Type B pancreatic cell (in vitro differentiated cells): ENCODE results near the gene TPD52L1.

DNA sequence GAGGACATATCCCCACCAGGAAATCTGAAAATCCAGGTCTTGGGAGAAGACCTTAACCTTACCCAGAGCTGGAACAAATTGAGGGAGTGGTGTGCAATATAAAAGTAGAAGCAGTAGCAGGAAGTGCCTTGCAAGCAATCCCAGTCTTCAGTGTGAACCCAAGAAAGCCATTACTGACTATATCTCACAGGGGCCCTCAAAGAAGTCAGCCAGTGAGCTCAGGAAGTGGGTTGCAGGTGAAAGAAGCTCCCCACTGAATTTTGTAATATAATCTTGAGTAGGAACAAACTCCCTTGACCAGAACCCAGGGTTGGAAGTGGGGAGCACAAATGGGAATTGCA lies 41.8 kb upstream of the PKIB start:
- PRO-cap = no peak

- PRO-cap = no peak
These were observed 28.1 kb upstream of the FABP7 start for GRCh38 chr6:122751332-122751980.

DNA sequence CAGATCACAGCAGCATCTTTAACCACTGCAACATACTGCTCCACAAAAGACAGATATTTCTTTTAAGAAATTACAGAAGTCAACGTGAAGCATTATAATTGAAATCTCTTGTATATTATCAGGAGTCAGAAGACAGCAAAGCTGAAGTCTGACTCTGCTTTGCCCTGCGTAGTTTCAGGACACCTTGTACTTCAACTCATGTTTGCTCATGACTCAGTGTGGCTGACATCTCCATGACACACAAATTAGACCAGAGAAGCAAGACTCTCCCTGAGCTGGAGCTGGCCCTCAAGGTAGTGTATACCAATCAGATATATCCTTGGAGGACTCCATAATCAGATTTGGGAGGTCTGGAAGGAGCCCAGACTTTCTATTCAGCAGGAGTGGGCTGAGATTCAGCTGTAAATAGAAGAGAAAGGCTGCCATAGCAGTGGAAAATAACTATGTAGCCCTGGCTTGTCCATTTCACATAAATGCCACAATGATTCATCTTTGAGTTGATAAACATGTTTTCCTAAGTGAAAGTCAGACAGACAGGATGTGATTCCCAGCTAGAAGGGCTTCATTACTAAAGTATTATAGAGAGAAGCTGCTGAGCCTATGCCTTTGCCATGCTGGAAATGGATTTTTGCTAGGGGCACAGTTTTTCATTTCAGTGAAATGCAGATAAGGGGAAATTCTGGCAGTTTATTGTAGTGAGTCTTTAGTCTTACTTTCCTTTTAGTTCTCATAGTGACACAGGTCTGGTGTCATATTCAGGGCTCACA lies 95.1 kb downstream of the CLVS2 start:
- PRO-cap = no peak

- PRO-cap = no peak
These were observed 164.9 kb downstream of the TRDN start for GRCh38 chr6:123471811-123472357.

GRCh38 chr6:125045763-125046811 lies 83.8 kb downstream of the RNF217 start:
- PRO-cap = no peak

- PRO-cap = unidirectional peak, plus-strand start at chr6:125153754; unidirectional peak, plus-strand start at chr6:125153773; unidirectional peak, plus-strand start at chr6:125153840
These were observed at the start of gene TPD52L1 for GRCh38 chr6:125153540-125154125. TPD52L1 (plus strand) TSS chr6:125153773.

DNA sequence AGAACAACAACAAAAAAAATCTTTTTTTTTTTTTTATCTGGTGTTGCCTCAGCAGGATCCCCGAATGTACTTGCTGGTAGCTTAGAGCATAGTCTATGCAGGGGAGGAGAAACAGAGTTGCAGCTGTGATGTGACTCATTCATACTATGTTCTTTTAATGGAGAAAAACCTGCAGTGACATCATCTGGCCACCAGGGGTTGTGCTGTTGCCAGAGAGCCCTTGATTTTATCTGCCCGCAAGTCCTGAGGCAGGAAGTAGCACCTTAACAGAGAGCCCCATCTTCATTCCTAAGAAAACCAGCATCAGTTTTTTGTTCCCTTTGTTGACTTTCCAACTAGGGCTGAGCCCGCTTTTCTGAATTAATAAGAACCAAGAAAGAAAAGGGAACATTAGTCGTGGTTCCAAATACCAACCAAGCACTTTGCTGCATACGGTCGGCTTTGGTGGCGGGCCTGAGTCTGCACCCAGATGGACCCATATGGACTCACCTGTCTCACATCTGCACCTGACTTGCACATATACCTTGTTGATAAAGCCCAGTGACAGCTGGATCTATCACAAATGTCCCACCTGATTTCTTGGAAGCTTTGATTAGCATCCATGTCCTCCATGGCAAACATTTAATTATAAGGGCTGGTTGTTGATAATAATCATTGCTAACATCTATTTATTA lies 38.9 kb downstream of the TPD52L1 start:
- PRO-cap = no peak

DNA sequence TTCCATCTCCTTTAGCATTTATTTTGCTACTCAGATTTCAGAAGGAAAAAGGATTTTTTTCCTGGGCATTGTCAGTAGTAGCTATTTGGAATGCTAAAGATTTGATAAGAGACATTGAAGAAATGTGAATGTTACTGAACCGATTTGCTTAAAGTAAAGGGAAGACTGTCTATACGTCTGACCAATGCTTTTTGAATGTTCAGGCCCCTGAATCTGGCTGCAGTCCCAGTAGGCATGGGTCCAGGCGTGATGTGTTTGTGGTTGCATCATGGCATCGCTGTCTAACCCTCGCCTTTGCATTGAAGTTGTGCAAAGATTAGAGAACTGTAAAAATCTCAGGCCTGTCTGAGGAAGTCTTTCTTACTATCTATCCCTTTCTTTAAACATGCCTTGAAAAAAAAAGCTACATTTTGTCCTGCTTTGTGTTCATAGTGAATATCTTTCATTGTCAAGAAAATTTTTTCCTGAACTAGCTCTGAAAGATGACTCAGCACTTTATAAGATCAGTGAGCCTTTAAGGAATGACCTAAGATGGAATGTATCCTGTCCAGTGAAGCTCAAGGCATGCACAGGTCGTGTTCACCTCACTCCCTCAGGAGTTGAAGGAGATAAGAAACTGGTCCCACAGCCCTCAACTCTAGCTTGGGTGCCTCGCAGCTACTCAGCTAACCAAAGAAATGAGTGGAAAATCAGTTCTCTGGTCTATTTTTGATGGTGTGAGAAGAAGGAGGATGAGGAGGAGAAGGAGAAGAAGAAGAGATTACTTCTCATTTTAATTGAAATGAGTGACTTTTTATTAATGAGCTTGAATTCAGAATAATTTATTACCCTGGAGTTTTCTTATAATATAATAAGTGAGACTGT lies 48.5 kb downstream of the TPD52L1 start:
- PRO-cap = no peak

DNA sequence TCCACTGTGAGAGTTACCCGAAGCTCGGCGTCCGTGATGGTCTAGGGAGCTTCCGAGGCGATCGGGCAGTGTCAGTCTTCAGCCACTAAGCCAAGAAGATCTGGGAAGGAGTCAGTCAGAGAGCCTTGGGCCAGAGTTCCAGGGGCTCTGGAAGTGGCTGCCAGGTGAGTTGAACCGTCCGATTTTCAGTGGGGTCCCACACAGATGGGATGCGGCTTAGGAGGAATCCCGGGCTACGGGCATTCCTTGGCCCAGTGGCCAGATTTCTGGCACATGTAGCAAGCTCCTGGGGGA lies 44.4 kb upstream of the HEY2 start:
- PRO-cap = no peak

GRCh38 chr6:125707188-125707522 lies 42.3 kb upstream of the HEY2 start:
- PRO-cap = no peak

GRCh38 chr6:125793850-125794263 lies 3.1 kb downstream of the NCOA7 start:
- PRO-cap = no peak

DNA sequence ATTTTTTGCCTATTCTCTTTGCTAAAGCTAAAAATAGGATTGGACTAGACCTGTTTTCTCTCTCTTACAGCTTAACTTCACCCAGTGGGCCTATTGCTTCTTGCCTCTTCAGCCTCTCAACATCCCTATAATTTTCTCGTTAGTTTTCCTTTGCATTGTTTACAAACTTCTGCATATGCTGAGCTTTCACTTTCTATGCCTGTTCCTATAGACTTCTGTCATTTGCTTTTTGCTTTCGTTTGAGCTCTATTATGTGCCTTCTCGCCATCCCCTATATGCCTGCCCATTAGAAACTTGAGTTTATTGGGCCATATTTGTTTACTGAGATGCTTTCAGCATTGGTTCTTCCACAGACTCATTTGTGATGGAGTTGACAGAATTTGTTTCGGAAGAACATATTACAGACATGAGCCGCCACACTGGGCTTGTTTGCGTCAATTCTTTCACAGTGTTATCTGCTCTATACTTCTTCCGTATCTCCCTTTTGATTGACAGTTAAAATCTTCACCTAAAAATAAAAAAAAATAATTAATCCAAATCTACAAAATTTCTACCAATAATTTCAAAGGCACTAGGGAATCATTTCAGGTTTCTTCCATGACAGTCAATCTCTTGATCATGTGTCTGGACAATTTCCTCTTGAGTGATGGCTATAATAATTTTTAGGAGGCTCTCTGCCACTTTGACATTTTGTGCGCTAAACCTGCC lies 41.0 kb downstream of the NCOA7 start:
- PRO-cap = no peak

GRCh38 chr6:126773014-126773340 lies 345.5 kb upstream of the RSPO3 start:
- PRO-cap = no peak

DNA sequence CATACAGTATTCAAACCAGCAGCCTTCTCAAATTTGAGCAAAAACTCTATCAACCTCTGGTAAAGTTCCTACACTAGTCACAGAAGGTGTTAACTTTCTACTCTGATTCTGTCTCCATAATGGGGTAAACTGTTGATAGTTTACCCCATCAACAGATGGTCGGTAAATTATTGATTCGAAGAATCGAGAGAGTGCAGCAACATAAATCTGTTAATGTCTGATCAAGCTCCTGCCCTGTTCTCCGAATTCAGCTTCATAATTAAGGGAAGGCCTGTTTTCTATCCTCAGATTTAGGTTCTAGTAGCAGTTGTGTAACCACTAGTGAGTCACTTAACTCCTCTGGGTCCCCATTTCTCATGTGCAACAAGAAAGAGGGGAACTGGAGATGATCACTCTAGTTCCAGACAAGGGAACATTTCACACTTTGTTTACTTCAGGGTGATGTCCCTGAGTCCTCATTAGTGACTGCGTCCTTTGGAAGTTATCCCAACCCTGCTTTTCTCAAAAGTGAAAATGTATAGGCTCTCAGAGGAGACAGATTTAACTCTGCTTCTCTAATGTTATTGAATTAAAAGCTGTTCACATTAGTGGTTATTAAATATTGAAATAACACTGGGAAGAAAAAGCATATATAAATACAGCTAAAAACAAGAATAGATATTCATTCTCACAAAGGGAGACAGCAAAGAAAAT lies 68.1 kb upstream of the RNF146 start:
- PRO-cap = no peak

DNA sequence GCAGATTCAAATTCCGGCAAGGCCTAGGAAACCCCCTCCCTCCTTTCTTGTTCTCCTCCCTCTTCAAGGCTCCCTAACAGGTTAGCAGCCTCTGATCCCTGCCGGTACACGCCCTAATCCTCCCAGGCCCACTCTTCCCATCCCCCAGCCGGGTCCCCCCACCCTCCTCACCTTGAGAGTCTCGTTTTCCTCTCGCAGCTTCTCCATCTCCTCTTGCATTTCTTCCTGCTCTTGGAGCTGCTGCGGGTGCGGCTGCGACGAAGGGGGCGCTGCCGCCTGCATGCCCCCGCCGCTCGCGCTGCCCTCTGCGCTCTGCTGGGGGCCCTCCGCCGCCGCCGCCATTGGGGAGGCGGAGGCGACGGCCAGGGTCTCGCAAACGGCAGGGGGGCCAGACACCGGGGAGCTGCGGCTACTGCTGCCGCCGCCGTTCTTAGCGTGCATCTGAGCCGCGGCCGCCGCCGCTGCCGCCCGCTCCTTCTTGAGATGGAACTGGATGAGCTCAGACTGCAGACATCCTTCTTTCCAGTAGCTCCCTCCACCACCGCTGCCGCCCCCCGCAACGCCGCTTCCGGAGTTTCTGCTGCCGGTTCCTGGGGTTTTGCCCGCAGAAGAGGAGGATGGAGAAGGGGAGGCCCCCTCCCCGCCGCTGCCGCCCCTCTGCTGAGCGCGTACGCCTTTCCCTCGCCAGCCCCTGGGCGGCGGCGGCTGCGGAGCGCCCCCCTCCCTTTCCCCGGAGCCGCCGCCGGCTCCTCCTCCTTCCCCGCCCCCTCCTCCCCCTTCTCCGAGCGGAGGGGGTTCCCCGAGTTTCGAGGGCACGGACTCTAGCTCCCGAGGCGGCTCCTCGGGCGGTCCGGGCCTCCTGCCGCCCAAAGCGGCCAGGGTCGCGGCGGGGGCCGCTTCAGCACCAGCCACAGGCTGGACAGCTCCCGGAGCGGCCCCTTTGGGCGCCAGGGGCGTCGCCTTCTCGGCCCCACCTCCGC lies 56.4 kb upstream of the KIAA0408 start:
- PRO-cap = unidirectional peak, minus-strand start at position 659 of the sequence

DNA sequence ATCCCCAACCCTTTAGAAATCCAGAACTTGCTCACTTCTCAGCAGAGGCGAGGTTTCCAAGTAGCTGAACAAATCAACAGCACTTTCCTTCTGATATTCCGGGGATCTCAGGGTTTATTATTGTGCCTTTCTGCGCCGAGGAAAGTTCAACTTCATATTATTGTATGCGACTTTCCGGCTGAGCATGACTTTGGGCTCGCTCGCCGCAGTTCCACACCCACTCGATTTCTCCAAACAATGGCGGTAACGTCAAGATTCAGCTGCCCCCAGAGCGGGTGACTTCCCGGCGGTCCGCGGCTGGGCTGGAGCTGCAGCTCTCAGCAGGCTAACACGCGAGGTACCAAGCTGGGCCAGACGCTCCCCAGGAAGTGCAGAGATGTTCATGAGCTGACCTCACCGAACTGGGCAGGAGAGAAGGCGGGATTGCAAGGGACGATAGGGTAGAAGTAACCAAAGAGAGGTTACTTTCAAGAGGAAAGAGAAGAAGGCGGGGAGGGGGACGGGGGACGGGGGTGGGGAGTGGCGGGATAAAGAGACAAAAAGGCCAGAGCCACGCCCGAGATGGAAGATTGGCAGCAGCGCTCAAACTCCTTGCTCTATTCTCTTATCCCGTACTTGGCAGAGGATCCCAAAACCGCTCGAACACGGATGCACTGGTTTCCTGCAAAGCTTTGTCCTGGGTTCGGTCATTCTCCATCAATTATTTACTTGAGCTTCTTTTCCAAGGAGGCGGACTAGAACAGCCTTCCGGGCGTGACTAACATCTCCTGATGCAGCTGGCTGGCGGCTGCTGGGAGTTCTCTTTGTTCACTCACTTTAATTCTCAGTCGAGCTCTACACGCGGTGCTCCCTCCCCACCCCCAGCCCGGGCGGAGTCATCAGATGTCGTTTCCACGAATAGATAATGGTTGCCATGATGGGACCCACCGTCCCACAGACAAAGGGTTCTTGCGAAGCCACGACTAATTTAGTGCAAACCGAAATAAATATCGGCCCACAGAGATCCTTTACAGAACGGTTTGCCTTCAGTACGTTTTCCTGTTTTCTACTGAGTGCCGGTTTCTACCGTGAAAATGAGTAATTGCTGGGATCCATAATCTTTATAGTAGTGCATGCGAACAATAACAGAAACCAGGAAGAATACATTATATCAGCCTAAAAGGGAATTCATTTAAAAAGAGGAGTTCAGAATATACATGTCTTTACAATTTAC lies 58.0 kb upstream of the C6orf58 start:
- PRO-cap = no peak

GRCh38 chr6:128139409-128140253 lies 238.8 kb upstream of the THEMIS start:
- PRO-cap = no peak

DNA sequence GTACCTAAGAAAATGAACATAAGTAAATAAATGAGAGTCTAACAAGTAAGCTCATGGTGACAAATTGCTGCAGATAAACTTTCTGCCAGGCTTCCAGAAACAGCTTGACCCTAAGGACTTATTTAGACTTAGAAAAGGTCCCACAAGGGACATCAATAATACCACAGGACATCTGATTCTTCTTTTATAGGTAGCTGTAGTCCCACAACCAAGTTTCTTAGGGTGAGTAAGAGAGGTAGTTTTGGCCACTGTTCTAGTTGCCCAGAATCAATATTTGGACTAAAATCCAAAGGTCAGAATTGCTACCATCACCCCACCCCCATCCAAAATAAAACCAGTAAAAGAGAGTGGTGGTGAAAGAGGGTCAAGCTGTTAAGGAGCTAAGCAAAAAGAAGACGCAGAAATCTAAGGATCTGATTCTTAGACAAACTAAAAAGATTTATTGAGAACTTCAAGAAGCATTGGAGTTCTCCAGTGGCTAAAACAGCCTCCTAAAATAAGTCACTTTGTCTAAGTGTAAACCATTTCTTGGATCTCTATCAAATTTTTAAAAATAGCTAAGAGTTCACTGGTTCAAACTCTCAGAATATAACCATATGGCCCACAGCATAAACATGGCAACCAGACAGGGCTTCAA lies 180.6 kb downstream of the PTPRK start:
- PRO-cap = no peak

DNA sequence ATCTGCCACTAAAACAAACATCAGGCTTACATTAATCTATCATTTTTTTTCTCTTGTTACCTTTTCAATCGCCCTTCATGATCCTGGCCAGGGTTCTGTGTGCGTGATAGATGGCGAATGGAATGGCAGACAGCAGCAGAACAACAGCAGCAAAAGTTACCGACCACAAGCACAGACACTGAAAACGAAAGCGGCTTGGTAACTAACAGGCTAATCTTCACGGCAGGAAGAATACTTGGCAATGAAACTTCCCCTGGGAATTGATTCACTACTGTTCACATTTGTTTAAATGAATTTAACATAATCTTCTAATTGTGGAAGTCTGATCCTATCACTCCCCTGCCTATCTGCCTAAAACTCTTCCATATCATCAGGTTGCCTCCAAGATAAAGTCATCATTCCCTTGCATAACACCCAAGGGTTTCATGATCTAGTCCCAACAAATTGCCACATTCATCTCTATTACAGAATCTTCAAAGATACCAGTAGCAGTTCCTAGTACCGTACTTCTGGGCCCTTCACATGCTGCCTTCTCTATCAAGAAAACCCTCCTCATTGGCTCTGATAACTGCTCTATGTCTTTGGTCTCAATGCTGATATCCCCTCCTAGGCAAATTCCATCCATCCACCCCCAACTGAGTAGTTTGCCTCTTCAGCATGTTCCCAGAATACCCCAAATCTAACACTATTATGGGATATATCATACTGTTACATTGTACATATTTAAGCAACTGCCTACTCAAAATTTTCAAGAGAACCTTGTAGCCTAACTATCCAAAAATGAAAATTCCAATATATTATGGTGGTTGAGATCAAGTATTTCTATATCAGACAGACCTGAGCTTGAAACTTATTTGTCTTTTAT lies 28.5 kb downstream of the PTPRK start:
- PRO-cap = no peak

DNA sequence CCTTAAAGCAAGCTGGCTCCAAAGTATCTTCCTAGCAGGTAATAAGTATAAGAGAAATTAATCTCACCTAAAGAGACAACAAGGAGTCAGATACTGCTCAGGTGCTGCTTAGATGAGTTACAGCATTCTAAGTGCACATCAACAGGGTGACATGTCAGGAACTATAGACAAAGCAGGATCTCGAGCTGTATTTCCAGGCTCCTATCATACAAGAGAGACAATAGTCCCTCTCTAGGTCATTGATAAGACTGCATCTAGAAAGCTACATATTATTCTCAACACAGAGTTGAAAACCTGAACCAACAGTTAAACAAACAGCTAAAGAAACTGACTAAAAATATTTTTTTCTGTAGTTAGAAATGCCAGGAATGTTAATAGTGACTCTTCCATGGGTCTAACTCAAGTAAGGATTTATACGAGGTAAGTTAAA lies 3.9 kb downstream of the PTPRK start:
- PRO-cap = no peak